ENCODE measurements around a stretch of chr11.

GRCh38 chr11:126059269-126059646 is 3.4 kb downstream of the CDON start:
- PRO-cap: no peak
- RAMPAGE, long total RNA, 4 experiments: start-site peak on the minus strand in 1 of 4 experiments, at chr11:126059313-126059478 at its widest, 25 reads per replicate

GRCh38 chr11:126123026-126123395 is 60.3 kb upstream of the CDON start:
- PRO-cap: no peak
- RAMPAGE, long total RNA, 4 experiments: no peak in any of the 4 experiments

DNA sequence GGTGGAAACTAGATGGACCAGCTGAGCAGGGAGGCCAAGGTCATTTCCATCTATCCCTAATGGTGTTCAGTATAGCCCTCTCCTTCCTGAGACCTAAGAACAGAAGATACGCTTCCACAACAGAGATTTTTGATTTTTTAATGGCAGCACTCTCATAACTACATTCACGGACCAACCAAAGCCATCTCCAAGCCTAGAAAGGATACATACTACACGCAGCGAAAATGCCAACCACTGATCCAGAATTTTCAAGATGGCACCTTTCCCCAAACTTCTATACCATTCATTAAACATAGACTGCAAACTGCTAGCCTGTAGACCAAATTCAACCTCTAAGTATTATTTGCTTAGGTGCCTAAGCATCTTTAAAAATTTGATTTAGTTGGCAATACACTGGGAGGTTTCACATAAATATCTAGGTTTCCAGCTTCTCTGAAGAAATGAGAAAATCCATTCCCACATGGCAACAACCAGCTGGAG is 9.1 kb downstream of the RPUSD4 start:
- PRO-cap: no peak
- RAMPAGE, long total RNA, 4 experiments: no peak in any of the 4 experiments

DNA sequence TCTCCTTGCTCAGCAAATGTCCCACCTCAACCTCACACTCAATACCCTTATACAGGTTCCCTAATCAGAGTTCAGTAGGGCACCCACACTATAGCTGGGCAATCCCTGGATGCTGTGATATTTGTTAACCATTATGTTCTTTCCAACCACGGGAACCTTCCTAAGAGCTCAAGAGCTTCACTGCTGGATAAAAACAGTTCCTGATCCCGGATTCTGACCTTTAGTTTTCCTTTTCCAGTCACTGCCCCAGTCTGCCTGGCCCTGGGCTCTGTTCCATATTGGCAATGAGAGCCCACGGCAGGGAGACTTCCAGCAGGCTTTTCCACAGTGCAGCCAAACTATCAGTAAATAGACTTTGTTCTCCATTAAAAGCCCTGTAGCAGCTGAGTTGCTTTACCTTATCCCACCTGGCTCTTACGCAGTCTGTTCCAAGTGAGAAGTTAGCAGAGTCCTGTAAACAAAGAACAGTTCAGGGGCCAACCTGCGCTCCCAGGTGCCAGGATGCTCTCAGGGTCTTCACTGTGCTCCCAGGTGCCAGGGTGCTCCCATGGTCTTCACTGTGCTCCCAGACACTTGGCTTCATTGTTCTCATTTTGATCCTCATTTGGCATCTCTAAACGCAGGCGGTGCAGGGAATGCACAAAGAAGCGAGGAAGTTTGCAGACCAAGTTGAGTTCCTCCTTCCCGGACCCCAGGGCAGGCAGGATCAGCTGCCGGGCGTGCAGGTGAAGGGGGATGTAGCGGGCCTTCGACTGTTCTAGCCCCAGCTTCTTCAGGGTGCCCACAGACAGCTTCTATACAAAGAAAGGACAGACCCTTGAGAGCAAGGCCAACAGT is 8.4 kb downstream of the RPUSD4 start:
- PRO-cap: no peak
- RAMPAGE, long total RNA, 4 experiments: no peak in any of the 4 experiments

DNA sequence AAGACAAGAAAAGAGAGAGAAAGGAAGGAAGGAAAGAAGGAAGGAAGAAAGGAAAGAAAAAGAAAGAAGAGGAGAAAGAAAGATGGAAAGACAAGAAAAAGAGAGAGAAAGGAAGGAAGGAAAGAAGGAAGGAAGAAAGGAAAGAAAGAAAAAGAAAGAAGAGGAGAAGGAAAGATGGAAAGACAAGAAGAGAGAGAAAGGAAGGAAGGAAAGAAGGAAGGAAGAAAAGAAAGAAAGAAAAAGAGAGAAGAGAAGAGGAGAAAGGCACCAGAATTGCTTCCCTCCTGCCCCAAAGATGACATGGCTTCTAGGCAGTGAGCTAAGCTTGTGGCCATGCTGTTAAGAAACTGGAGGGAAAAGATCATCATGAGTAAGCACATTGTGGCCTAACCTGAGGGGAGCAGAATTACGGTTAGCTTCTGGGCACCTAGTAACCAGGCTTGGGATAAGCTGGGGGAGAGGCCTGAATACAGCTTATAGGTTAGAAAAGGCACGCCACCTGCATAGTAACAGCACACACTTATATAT is 2.3 kb upstream of the ST3GAL4 start:
- PRO-cap: no peak
- RAMPAGE, long total RNA, 4 experiments: no peak in any of the 4 experiments

- PRO-cap: no peak
- RAMPAGE, long total RNA, 4 experiments: no peak in any of the 4 experiments
Measured at GRCh38 chr11:126355020-126355237, 557 bp upstream of the ST3GAL4 start.

DNA sequence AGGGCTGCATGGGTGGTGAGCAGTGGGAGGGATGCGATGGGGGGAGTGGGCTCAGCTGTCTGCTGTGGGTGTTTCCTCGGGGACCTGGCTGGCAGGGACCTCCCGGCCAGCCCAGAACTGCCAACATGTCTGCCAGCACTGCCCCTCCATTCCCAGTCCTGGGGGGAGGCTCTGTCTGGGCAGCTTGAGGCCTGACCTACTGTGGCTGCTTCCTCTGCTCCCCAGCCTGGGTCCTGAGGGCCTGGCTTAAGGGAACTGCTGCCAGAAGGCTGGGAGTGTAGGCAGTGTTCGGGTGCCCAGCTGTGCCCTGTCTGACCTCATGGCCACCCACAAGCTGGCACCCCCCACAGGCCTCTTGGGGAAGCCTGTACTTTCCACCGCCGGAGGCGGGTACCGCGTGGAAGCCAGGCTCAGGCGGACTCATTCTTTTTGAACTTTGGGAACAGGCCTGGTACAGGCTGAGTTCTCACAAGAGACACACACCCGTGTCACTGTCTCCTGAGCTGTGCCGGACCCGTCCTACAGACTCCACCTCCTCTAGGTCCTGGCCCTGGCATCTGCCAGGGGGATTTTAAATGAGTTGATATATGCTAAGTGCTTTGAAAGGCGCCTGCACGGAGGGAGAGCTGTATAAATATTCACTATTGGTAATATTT is 1.0 kb downstream of the ST3GAL4 start:
- PRO-cap: no peak
- RAMPAGE, long total RNA, 4 experiments: no peak in any of the 4 experiments

- PRO-cap: no peak
- RAMPAGE, long total RNA, 4 experiments: no peak in any of the 4 experiments
Measured at GRCh38 chr11:128039661-128040174, 547.6 kb downstream of the ETS1 start.

DNA sequence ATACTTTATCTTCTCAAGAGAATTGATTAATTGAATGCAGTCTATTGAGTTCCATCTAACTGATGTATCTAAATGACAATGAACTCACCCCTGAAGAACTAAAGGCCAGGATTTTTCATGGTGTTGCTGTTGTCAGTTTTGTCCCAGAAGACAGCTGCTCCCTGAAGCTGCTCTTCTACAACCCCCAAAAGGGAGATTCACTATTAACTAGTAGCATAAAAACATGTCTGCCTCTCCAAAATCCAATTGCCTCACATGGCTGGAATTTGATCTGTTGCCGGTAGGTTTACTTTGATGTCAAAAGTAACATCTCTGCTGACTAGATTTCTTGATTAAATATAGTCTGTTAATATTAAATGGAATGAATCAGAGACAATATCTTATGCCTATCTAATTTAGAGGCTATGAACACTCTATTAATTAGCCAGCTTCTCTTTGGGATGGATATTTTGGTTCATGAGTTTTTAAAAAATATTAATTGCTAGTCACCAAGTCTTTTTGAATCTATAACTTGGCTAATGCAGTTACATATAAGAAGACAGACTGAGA is 425.4 kb downstream of the ETS1 start:
- PRO-cap: no peak
- RAMPAGE, long total RNA, 4 experiments: no peak in any of the 4 experiments

GRCh38 chr11:128208022-128208324 is 379.4 kb downstream of the ETS1 start:
- PRO-cap: no peak
- RAMPAGE, long total RNA, 4 experiments: no peak in any of the 4 experiments

DNA sequence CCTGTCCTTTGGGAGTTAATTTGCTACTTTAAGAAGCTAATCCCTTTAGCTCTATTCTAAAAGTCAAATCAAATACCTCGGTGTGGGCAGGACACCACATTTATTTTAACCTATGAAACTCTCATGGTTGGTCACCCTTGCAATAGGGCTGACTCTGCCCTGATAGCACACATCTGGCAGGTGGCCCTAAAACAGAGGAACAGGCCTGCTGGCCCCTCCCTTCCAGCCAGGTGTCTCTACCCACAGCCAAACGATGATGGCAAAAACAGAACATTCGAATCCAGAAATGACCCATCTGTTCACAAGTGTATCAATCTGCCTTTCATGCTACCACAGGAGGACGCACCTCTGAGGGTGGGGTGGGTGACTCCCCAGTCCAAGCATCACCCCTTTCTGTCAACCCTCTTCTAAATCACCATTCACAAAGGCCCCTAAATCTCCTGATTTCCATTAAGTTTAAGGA is 118.2 kb downstream of the ETS1 start:
- PRO-cap: no peak
- RAMPAGE, long total RNA, 4 experiments: no peak in any of the 4 experiments

GRCh38 chr11:128487943-128488617 is 99.3 kb downstream of the ETS1 start:
- PRO-cap: no peak
- RAMPAGE, long total RNA, 4 experiments: no peak in any of the 4 experiments

DNA sequence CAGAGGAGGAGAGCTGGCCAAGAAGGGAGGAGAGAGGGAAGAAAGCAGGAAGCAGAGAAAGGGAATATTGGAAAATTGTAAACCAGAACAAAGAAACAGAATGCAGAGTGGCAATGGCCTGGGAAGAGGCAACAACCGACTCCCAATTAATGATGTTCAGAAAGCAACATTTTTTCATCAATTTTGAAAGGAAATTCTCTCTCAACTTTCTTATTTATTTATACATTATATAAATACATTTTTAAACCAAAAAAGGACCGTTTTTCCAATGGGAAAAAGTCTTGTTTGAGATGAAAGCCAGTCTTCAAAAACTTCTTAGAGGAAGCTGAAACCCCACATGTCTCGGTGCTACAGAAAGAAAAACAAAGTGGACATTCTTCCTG is 87.2 kb downstream of the ETS1 start:
- PRO-cap: no peak
- RAMPAGE, long total RNA, 4 experiments: no peak in any of the 4 experiments

- PRO-cap: no peak
- RAMPAGE, long total RNA, 4 experiments: no peak in any of the 4 experiments
Measured at GRCh38 chr11:128514895-128515738, 72.2 kb downstream of the ETS1 start.

- PRO-cap: no peak
- RAMPAGE, long total RNA, 4 experiments: no peak in any of the 4 experiments
Measured at GRCh38 chr11:128516420-128517205, 70.7 kb downstream of the ETS1 start.

DNA sequence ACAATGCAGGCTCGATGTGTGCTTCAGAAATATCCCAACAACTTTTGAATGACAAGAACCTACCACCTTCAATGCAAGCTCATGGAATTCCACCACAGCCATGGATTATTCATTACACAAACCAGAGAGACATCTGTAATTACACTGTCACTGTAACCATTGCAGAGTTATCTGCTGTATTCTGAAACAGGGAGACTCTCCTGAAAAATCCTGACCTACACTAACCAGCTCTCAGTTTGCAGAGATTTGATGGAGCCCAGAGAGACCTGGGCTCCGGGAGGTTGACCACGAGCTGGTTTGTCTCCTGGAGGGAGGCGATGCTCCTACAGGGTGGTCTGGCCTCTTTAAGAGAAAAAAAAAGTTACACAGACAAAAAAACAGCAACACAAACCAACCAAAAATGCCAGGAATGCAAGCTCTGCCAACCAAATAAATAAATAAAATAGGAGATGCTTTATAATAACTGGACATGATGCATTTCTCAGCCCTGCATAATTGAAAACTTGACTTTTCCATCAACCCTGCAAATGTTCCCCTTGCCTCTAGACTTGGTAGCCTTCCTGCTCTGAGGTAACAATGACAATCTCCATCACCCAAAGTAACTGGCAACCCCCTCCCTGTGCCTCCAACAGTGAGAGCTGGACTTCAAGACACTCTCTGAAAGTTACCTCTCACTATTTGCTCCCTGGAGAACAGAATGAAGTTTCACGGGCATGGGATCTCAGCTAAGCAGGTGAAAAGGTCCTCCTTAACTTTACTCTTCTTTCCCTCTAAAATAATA is 69.7 kb downstream of the ETS1 start:
- PRO-cap: no peak
- RAMPAGE, long total RNA, 4 experiments: no peak in any of the 4 experiments

DNA sequence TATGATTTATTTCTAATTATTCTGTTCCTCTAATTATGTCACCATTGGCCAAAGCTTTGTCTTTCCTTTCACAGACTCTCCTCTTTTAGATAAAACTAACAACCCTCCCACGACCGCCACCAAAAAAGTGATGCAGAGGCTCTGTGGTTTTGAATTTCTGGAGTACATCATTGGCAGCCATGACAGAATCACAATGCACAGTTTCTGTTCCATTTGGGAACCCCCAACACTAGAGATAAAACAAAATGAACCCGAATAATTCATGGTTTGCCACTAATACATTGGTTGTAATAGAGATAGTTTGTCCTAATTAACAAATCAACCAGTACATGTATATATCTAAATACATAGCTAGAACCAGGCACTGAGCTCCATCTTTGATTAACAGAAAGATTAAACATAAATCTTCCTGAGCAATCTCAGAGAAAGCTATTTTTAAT is 64.3 kb downstream of the ETS1 start:
- PRO-cap: no peak
- RAMPAGE, long total RNA, 4 experiments: no peak in any of the 4 experiments

DNA sequence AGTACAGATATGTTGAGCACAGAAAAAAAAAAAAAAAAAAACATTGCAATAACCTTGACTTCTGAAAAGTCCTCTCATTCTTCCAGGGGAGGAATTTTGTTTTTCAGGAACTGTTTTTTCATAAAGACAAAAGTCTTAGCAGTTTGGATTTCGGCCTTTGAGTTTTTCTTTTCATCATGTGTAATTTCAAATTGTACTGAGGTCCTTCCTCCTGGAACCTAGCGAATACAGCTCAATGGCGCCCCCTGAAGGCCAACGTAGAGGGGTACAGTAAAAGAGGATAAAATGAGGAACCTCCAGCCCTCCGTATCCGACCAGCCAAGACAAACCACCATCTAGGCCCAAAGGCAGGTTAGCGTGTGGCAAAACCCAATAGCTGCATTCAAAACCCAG is 43.0 kb upstream of the ETS1 start:
- PRO-cap: no peak
- RAMPAGE, long total RNA, 4 experiments: no peak in any of the 4 experiments

DNA sequence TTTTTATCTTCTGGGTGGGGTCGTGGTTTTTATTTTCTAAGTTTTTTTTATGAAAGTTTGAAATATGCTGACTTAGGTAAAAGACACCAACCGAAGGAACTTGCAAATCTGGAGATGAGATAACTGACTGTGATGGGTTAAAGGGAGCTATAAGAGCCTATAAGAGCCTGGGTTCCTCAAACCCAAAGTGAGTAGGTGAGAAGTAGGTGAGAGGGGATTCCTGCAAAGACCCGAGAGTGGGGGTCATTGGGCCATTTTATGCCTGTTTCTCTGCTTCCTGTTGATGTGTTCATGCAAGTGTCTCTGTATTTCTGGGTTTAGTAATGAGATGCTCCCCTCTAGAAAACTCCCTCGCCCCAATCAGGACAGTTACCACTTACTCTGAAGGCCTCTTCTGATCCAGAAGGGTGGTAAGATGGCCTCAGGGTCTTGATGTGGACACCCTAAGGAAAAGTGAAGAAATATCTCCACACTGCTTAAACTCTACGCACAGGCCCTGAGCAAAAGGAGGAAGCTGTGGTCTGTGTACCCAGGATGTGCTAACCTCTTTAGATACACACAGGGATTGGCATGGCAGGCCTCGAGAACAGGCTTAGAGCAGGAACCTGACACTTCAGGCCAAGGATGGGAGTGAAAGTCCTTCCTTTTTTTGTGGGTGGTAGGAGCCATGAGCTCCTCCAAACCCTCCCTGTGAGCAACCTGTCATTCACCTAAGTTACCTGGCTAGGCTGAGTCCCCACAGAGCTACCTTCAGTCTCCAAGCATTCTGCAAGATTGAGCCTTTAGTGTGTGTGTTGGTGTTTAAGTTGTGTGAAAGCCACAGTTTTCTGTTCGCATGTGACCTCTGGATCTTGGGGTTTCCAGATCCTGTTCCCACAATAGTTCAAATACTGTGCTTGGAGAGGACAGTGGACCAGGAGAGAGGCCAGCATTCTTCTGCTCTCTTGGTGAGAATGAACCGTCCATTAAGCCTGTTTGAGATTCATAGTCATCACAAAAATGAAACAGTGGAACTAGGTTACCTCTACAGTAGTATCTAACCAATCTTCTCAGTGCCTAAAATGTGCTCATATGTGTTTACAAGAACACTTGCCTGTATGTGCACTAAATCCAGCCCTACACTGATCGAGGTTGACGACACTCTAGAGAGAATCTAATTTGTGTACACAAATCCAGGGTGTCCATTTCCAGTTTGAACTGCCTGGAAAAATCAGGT is 2.1 kb downstream of the FLI1 start:
- PRO-cap: no peak
- RAMPAGE, long total RNA, 4 experiments: no peak in any of the 4 experiments

- PRO-cap: no peak
- RAMPAGE, long total RNA, 4 experiments: no peak in any of the 4 experiments
Measured at GRCh38 chr11:128696783-128697712, 3.2 kb downstream of the FLI1 start.

All from sigmoid colon (tissue), 4 donors.